ENCODE measurements around the genes MYO15A, LGALS9C and FAM83G.

DNA sequence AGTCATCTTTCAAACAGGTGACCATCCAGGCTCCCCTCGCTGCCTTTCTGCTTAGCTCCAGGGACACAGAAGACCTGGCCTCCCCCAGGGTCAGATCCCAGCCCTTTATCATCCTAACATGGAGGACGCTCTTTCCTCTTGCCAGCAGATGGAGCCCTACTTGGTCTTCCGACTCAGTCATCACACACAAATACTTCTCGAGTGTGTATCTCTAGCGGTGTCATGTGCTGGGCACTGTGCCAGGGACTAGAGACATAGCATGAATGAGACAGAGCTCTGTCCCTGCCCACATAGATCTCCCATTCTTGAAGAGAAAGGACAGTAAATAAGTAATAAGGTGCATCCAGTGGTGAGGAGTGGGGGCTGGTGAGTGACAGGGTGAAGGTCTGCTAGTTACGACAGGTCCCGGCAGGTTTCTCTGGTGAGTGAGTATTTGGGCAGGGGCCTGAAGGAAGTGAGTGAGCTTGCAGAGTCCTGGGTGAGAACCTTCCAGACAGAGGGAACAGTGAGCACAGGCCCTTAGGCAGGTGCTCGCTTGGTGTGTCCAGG is 6.3 kb downstream of the DRG2 start:
- PRO-cap: no peak

DNA sequence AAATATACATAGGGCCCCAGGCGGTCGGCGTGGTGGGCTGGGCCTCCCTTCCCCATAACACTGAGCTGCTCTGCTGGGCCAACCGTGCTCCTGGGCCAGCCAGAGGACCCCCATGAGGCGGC is at the start of gene MYO15A:
Gene MYO15A, plus strand, starts transcription at position 85 of the 122 bp plus-strand sequence.
- PRO-cap: no peak

DNA sequence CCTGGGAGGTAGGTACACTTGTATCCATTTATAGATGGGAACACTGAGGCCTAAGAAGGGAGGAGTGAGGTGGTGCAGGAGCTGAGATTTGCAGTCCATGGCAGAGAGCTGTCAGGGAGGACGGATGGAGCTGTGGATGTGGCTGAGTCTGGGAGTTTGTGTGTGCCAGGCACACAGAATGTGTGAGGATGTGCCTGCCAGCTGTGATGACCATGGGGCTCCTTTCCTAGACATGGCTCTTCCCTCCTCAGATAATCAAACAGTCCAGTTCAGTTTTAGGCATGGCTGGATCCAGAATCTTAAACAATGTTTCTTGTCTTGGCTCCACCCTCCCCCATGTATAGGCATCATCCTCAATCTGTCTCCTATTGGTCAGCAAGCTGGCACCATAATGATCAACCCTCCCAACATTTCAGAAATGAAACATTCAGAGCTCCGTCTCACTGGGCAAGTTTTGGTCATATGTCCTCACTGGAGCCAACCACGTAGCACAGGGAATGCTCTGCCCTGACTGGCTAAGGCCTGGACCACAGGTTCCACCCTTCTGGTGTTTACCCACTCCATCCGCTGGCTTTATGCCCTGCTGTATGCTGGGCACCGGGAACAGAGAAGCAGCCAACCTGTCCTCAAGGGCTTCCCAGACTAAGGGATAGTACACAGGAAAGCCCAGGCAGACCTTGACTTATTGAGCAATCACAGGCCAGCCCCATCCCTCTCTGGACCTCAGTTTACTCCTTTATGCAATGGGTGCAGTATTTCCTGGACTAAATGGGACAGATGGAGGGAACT is 20.4 kb downstream of the MYO15A start:
- PRO-cap: no peak

GRCh38 chr17:18184168-18185258 is 885 bp downstream of the ALKBH5 start:
- PRO-cap: no peak

DNA sequence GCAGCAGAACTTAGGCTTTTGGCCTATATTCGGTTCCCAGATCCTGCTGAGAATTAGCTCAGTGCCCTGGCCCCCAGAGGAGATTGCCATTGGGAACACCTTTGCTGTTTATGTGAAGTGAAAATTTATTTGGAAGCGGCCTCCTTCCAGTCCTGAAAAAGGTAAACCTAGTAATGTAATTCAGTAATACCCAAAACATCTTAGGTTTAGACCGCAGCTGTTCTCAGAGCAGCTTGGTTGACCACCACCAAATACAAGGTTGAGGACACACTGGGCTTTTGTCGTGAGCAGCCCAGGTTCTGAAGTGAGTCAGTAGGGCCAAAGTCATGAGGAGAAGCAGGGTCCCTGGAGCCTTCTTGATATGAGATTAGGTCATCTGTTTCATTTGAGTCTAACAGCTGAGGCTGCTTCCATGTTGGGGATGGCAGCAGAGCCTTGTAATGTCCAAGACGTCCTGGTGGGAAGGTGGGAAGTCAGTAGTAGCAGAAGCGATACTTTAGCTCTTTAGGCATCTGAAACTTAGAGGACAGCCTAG is 2.2 kb downstream of the ALKBH5 start:
- PRO-cap: no peak

DNA sequence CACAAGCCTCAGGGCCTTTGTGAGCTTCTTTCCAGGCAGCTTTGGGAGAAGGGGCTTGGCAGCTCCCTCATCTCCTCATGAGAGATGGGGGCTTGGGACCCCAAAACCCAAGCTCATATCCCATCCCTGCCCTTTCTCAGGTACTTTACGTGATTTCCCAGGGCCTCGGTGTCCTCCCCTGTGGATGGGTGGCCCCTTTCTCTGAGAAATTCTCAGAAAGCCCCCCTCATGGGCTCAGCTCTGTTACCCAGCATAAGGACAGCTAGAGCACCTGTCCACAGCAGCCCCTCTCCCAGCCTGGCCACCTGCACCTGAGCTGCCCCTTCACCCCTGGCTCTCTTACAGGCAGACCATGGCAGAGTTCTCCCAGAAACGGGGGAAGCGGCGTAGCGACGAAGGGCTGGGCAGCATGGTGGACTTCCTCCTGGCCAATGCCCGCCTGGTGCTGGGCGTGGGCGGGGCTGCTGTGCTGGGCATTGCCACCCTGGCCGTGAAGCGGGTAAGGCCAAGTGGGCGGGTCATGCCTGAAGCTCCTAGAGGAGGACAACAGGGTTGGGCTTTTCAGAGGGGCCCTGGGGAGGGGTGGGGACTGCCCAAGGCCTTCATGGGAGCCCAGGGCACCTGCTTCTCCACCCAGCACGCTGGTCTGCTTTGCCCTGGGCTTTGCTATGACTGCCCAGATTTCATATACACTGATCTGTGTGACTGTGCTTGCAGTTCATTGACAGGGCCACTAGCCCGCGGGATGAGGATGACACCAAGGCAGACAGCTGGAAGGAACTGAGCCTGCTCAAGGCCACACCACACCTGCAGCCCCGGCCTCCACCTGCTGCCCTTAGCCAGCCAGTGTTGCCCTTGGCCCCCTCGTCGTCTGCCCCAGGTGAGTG is 2.1 kb downstream of the MIEF2 start:
- PRO-cap: no peak

- PRO-cap: no peak
These were observed 5.0 kb downstream of the SMCR8 start for GRCh38 chr17:18320164-18320363.

GRCh38 chr17:18360373-18360970 is 2.9 kb downstream of the SHMT1 start:
- PRO-cap: no peak

GRCh38 chr17:18476593-18477189 is at the start of gene LGALS9C:
Gene LGALS9C (plus strand): TSS chr17:18476789.
- PRO-cap: no peak

- PRO-cap: no peak
These were observed 21.9 kb upstream of the FBXW10 start for GRCh38 chr17:18721893-18722456.

DNA sequence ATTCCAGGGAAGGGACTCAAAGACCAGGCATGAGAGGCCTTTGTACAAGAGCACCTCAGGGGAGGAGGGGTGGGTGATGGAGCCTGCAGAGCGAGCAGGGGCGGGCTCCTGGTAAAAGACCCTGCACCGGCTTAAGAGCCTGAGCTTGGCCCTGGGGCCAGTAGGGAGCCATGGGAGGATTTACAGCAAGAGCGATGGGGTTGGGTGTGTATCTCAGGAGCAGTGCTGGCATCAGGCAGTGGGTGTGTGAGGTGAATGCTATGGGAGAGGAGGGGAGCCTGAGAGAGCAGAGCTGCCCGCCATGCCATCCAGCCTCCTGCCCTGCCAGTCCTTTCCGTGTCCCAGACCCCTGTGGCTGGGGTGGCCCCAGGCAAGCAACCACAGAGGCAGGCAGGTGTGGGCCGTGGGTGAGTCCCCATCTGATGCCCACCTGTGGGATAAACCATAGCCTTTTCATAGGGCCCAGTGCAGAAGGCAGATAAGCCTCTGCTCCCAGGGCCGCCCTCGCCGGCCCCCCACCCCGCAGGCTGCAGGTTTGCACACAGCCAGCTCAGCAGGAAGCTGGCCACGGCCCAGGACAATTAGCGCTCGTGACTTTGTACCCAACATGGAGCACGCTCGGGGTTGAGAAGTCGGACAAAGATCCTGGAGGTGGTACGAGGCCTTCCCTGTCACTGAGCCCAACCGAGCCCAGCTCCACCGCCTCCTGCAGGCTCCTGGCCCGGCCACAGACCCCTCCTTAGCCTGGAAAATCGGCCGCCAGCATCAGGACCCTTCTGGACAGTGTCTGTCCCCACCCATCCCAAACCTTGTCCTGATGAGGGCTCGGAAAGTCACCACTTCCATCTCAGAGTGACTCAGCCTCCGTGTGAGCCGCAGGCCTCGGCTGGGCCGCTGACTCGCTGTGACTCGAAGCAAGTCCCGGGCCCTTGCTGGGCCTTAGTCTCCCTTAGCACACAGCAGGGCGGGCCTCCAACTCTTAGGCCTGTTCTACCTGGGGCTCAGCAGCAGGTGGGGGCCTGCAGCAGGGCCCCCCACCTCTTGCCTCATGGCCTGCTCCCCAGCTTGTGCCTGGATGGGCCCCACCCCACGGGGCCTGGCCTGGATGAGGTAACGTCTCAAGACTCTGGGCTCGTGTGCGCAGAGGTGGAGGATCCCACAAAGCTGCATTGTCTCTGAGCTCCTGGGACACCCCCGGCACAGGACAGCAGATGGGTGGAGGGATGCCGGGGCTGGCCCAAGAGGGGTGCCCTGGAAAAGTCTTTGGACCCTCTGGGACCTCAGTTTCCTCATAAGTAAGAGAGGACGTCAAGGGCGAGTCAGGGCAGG is 22.8 kb downstream of the FAM83G start:
- PRO-cap: no peak

GRCh38 chr17:19004629-19005084 is at the start of gene FAM83G:
Gene FAM83G (minus strand): TSS chr17:19004764.
- PRO-cap: no peak

DNA sequence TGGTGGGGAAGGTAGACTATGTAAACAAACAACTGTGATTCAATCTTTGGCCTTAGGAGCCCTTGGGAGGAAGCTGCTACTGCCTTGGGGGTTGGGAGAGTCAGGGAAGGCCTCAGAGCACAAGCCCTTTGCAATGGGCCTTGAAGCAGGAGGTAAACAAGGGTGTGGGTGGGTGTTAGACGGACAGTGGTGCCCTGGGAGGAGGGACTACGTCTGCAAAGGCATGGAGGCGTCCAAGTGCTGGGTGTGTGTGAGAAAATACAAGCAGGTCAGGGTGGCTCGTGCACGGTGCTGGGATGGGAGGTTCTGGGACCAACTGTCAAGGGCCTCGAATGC is 6.5 kb upstream of the FAM83G start:
- PRO-cap: no peak

DNA sequence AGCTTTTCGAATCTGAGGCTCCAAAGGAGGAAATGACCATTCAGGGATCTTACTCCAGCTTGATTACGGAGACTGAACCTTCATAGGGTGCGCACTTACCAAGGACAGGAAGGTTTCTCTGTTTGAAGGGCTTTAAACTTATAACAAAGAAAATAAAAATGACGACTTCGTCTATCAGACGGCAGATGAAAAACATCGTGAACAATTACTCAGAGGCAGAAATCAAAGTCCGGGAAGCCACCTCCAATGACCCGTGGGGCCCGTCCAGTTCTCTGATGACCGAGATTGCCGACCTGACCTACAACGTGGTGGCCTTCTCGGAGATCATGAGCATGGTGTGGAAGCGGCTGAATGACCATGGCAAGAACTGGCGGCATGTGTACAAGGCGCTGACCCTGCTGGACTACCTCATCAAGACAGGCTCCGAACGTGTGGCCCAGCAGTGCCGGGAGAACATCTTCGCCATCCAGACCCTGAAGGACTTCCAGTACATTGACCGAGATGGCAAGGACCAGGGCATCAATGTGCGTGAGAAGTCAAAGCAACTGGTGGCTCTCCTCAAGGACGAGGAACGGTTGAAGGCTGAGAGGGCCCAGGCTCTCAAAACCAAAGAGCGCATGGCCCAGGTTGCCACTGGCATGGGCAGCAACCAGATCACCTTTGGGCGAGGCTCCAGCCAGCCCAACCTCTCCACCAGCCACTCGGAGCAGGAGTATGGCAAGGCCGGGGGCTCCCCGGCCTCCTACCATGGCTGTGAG is 46.0 kb downstream of the EPN2 start:
- PRO-cap: no peak

- PRO-cap: no peak
These were observed 60.8 kb downstream of the B9D1 start for GRCh38 chr17:19301526-19302259.

- PRO-cap: no peak
These were observed 24.6 kb downstream of the B9D1 start for GRCh38 chr17:19337709-19338515.

- PRO-cap: no peak
These were observed 2.4 kb upstream of the B9D1 start for GRCh38 chr17:19364670-19365530.

GRCh38 chr17:19383562-19384553 is 3.1 kb downstream of the MFAP4 start:
- PRO-cap: no peak

DNA sequence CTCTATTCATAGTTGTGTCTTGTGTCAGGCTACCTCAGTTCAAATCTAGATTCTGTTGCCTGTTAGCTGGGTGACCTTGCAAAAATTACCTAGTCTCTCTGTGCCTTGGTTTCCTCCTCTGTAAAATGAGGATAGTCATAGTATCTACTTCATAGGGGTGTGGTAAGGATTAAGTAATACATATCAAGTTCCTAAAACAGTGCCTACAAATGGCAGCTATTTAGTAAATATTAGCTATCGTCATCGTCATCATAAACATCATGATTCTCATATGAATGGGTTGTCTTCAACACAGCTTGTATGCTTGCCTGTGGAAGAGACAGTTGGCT is 2.0 kb upstream of the MFAP4 start:
- PRO-cap: no peak

- PRO-cap: no peak
These were observed 10.6 kb upstream of the MFAP4 start for GRCh38 chr17:19397672-19397871.